ENCODE measurements around the gene NARS1.

DNA sequence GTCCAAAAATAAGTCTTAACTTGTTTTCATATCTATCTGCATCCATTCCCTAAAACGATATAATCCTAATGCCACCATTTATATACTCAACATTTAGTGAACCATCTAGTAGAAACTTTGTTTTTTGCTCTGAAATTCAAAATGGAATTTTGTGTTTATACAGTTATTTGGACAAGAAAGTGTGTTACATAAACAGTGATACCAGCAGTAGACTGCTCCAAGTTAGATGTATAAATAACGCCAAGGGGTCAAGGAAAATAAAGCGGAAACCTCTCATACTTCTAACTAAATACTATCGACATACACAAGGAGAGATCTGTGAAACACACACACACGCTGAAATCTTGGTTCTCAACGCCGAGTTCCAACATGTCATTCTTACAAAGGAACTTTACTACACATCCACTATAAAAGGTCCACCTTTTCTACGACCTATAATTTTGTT lies 1.2 kb downstream of the TXNL1 start:
- PRO-cap = no peak

DNA sequence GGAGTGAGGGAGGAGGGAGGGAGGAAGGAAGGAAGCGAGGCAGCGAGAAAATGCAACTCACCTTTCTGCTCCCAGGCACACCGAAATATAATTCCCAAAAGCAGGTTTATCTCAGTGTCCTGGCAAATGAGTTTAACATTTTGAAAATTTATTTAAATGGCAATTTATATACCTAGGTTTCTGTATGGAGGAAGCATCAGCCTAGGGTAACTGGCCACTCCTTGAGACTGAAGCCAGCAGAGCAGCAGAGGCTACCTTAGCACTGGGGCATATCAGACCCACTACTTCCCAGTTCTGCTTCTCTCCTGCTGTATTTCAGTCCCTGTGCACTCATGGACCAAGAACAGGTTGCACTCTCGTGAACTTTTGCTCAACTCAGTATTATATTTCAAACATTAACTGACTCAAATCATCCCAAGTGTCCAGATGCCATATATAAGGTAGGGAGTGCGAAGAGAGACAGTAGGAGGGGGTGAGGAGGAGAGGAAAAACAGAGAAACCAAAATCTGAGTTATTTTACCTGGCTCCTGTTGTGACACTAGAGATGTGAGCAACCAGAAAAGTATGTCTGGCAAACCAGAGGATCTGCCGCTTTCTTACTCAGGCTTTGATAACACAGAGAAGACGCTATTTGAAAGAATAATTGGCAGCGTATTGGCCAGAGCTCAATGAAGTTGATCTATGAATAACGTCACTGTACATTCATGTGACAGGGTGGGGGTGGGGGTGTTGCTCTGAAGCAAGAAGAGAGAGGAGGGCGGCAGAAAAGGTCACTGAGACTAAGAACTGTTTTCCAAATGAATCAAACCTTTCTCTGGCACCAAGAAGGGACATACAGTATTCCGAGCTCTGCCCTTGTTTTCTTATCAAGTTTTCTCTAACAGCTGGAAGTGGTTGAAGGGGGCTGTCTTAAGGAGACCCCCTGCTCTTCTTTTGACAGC lies 1.9 kb upstream of the ONECUT2 start:
- PRO-cap = no peak

GRCh38 chr18:57621097-57622063 lies at the start of gene NARS1:
TSS of gene NARS1 (minus strand) at chr18:57621836.
- PRO-cap = bidirectional peak, plus-strand start at chr18:57621964, minus-strand start at chr18:57621792

DNA sequence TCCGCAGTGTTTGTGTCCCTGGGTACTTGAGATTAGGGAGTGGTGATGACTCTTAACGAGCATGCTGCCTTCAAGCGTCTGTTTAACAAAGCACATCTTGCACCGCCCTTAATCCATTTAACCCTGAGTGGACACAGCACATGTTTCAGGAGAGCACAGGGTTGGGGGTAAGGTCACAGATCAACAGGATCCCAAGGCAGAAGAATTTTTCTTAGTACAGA lies 10.5 kb upstream of the NARS1 start:
- PRO-cap = no peak

- PRO-cap = no peak
Observed at GRCh38 chr18:57793397-57794275, 9.5 kb downstream of the ATP8B1 start.

DNA sequence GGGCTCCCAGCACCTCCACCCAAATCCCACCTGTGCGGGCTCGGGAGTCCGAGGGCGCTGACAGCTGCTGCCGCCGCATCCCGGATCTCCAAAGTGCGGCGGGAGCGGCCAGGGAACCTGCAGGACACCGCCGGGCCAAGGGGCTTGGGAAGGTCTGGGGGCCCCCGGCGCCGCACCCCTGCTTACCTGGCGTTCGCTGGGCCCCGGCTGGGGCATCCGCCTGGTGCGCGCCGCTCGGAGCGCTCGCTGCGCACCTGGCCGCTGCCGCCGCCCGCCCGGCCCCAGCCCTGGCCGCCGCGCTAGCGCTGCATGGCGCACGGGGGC lies 341 bp downstream of the ATP8B1 start:
- PRO-cap = unidirectional peak, minus-strand start at position 95 of the sequence

DNA sequence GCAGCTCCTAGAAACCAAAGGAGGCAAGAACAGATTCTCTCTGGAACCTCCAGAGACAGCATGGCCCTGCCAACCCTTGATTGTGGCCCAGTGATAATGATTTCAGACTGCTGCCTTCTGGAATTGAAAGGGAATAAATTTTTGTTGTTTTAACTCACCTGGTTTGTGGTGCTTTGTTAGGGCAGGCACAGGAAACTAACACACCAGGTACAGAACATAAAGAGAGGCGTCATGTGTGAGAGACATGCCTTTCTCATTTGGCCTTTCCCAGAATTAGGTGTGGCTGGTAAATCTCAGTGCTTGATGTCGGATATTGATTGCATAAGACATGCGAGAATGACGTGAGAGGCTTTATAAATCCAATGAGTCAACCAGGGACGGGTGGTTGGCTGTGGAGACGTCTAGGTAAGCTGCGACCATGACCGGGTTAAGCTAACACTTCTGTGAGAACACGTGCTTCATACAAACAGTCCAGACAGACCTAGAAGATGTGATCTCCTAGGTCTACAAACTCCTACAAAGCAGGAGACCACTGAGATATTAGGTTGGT lies 98.6 kb upstream of the ATP8B1 start:
- PRO-cap = no peak

- PRO-cap = no peak
Observed at GRCh38 chr18:58102775-58103211, 58.8 kb downstream of the NEDD4L start.

GRCh38 chr18:58117776-58118441 lies 73.9 kb downstream of the NEDD4L start:
- PRO-cap = no peak

GRCh38 chr18:58128588-58129022 lies 84.6 kb downstream of the NEDD4L start:
- PRO-cap = no peak

DNA sequence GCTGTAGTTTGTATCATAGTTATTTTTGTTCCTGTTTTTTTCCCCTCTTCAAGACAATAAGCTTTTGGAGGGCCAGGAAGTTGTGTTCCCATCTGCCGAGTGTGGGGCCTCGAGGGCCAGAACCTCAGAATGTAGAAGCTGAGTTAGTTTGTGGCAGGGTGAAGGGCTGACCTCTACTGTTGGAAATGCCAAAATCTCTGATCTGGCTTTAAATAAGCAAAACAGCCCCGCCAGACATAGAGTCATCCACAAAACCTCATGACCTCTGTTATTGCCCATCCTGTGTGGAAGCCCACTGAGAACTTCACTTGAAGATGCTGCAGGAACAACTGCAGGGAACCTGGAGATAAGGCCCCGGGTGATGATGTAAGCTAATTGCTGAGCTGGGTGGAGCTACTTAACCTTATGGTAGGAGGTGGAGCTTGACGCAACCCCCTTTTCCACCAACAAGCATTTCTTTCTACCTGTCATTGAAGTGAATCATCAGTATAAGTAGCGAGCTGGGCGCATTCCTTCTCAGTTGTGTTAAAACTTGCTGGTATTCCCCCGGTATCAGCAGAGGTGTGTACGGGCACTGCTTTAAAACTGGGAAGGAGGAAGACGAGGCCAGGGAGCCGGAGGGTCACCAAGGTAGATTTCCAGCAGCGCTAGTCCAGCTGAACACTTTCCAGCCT lies 177.2 kb downstream of the NEDD4L start:
- PRO-cap = unidirectional peak, plus-strand start at position 597 of the sequence

GRCh38 chr18:58234896-58235502 lies 191.0 kb downstream of the NEDD4L start:
- PRO-cap = no peak

GRCh38 chr18:58321965-58322352 lies 277.9 kb downstream of the NEDD4L start:
- PRO-cap = bidirectional peak, plus-strand start at chr18:58322196, minus-strand start at chr18:58322128

GRCh38 chr18:58431102-58431626 lies 197.7 kb downstream of the ALPK2 start:
- PRO-cap = no peak

DNA sequence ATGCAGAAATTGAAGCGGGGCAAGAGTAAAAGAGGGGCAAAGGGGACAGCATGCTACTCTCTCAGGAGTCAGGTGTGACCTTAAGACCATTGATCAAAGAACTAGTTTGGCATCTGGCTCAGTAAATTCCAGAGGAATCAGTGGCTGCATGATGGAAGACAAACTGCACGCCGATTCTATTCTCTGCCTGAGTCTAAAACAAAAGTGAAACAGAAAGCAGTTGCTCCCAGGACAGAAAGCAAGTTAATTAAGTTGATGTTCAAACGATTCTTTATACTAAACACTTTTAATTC lies 190.3 kb downstream of the ALPK2 start:
- PRO-cap = no peak

GRCh38 chr18:58447577-58448061 lies 181.3 kb downstream of the ALPK2 start:
- PRO-cap = no peak

- PRO-cap = no peak
Observed at GRCh38 chr18:58536428-58537005, 92.4 kb downstream of the ALPK2 start.

DNA sequence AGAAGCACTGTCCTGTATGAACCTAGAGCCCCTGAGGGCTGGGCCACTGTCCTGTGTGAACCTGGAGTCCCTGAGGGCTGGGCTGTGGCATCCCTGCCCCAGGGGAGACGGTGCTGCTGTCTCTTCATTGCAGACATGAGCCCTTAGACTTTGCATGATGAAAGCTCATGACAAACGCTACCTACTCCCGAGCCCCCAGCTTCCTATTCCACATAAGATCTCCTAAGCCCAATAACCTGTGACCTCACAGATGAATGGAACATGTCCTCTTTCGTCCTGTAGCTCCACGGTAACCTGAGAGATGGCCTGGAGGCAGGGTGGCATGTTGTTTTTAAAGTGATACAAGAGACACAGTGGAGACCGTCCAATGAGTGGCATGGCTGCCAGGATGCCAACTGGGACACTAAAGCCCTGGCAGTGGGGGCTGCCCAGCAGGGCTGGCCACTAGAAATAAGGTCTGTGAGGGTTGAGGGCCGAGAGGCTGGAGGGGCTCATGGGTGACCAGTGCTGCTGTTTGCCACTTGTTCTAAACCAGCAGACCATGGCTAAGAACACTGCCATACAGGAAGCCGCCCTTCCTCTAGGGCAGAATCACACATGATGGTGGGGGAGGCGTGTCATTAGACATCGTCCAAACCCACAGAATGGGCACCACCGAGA lies 72.0 kb downstream of the ALPK2 start:
- PRO-cap = unidirectional peak, minus-strand start at position 191 of the sequence

GRCh38 chr18:58592382-58593000 lies 36.4 kb downstream of the ALPK2 start:
- PRO-cap = no peak

- PRO-cap = no peak
Observed at GRCh38 chr18:58650033-58650469, 21.2 kb upstream of the ALPK2 start.

All from parotid gland (tissue), 1 donor.